ENCODE measurements around the gene YEATS2.

- PRO-cap = no peak
- RRBS, 2 experiments = no CpG with 5 or more reads among the region's 25 CpGs
These were observed 16.0 kb downstream of the SOX2 start for GRCh38 chr3:181727592-181728208.

DNA sequence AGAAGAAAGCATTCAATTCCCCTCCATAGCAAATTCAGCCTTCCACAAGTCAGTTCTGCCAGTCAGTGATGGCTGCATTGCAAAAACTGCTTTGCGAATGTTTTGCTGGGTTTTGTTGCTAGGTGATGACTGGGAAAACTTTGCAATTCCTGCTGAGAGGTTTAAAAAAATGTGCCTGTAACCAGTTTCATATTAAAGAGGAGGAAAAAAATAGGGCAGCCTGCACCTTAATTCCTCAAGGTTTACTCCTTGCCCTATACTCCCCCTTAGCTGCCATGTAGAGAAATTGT lies 225.6 kb upstream of the ATP11B start:
- PRO-cap = no peak
- RRBS, 2 experiments = no CpG with 5 or more reads among the region's 1 CpG

DNA sequence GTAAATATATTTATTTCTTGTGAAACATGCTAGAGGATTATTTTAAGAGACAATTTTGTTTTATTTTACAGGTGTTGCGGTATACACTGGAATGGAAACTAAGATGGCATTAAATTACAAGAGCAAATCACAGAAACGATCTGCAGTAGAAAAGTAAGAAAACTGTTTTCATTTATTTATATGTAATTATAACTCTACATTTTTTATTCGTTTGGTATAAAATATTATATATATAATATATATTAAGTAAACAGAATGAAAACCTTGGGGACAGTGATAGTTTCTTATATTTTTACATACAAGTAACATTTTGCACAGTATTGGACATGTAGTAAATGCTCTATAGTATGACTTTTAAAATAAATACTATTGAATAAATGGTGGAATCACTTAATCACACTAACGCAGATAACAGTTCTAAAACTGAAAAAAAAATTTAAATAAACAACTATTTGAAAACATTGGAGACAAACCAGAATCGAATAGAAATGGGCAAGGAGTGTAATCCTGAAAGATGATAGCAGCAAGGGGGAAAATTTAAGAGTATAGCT lies 55.2 kb downstream of the ATP11B start:
- PRO-cap = no peak
- RRBS, 2 experiments = no CpG with 5 or more reads among the region's 5 CpGs

GRCh38 chr3:182863928-182864326 lies 70.6 kb downstream of the ATP11B start:
- PRO-cap = no peak
- RRBS, 2 experiments = no CpG with 5 or more reads among the region's 1 CpG

DNA sequence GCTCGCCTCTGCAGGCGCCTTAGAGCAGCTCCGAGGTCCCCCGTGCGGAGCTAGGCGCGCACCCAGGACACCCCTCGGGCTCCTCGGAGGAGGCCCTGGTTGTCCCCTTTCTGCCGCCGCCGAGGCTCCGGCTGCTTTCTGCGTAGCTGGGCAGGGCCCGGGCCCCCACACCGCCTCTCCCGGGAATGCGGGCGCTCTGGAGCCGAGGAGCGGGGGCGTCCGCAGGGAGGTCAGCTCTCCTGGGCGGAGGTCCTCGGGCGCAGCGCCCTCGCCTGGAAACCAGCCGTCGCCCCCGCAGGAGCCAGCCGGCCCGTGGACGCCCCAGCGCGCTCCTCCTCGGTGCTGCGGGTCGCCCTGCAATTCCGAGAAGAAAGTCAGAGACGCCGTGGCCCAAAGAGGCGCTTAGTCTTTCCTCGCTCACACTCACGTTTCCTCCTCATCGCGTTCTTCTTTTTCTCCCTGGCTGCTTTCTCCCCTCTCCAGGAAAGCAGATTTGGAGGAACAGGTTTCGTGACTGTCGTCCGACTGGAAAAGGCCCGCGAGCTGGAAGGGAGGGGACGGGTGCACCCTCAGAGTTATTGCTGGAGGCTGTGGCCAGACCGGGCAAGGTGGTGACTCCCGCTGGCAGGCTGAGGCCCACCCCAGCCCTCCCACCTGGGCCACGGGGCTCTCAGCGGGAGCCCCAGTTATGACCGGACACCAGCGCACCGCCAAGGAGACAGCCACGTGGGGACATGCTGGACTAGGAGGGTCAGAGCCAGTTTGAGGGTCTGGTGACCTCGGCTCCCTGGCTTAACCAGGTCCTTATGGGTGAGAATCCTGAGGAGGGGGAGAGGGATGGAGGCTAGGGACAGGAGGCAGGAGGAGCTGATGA lies 16.9 kb upstream of the LAMP3 start:
- PRO-cap = no peak
- RRBS, 2 experiments = no CpG with 5 or more reads among the region's 62 CpGs

GRCh38 chr3:183210486-183210813 lies 42.6 kb upstream of the B3GNT5 start:
- PRO-cap = no peak
- RRBS, 2 experiments = no CpG with 5 or more reads among the region's 3 CpGs

GRCh38 chr3:183309225-183309741 lies 56.2 kb downstream of the B3GNT5 start:
- PRO-cap = no peak
- RRBS, 2 experiments = no CpG with 5 or more reads among the region's 5 CpGs

DNA sequence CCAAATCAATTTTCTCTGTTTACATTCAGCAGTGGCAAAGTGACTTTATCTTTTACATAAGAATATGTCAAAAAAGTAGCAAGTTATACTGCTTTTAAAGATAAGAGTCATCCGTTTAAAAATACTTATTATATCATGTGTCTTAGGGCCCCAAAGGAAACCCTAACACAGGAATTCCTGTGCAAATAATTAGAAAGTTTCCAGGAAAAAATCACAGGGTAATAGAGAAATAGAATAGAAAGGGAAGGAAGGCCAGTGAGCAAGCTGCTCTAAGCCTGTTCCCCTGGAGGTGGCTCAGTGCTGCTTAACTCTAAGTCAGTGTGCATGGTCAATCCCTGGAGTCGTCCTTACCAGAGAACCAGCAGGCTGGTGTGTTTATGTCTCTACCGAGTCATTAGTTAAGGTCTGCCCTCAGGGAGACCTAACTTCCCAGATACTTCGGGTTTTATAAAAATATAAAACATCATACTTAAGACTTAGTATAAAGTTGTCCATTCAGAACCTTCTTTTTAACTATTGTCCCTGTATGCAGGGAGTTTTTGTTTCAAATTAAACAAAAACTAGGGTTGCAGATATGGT lies 21.0 kb upstream of the MCF2L2 start:
- PRO-cap = unidirectional peak, minus-strand start at position 373 of the sequence
- RRBS, 2 experiments = no CpG with 5 or more reads among the region's 4 CpGs

- PRO-cap = no peak
- RRBS, 2 experiments = no CpG with 5 or more reads among the region's 13 CpGs
These were observed 36.7 kb downstream of the KLHL6 start for GRCh38 chr3:183518334-183519635.

DNA sequence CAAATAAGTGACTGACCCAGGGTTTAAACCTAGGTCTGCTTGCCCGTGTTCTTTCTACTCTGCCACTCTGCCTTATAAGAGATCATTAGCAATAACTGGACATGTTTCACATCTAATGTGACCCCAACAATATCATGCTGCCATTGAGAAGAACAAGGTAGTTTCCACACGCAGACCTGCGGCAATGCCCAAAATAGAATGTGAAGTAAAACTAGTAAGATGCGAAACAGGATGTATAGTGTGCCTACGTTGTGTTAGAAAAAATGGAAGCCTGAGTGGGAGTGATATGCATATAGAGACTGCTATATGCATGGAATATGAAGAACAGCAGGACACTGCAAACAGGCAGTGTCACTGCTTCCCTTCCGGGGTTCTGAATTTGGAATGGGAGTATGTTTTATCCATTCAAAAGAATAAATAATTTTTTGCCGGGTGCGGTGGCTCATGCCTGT lies 29.9 kb downstream of the KLHL6 start:
- PRO-cap = no peak
- RRBS, 2 experiments = 100% methylated on average over 1 of the region's 8 CpGs; no CpG with 5 or more reads in 1 of the 2 experiments

DNA sequence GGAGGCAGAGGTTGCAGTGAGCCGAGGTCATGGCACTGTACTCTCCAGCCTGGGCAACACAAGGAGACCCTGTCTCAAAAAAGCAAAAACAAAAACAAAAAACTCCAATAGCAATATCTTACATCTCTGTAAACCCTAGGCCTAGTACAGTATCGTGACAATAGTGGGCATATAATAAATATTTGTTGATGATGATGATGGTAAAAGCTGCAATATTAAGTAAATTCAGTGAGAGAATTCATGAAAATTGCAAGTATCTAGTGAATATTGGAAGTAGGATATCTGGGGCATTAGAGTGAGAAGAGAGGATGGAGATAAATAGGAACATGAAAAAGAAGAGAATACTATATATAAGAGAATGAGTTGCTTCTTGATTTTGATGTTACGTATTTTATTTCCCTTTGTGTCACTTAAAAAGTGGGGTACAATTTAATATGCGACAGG lies 12.5 kb downstream of the KLHL24 start:
- PRO-cap = no peak
- RRBS, 2 experiments = no CpG with 5 or more reads among the region's 4 CpGs

GRCh38 chr3:183697748-183698792 lies at the start of gene YEATS2:
Gene YEATS2, plus strand, starts transcription at chr3:183697797.
- PRO-cap = bidirectional peak, plus-strand start at chr3:183697810, minus-strand start at chr3:183697678; bidirectional peak, plus-strand start at chr3:183698121, minus-strand start at chr3:183698054; bidirectional peak, plus-strand start at chr3:183698476, minus-strand start at chr3:183698516; unidirectional peak, minus-strand start at chr3:183698574
- RRBS, 2 experiments = 2% methylated on average over 20 to 23 of the region's 92 CpGs

DNA sequence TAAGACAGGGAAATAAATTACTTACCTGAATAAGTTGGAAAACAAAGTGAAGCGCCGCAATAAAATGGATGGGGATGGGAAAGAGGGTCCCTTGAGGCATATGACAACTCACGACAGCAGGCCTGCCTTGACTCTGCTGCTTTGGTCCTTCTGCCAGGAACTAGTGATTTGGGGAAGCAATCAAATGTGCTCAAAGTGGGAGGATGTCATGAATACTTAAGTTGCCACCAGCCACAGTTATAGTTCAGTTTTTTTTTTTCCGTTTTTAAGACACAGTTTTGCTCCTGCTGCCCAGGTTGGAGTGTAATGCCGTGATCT lies 4.6 kb downstream of the PARL start:
- PRO-cap = no peak
- RRBS, 2 experiments = no CpG with 5 or more reads among the region's 5 CpGs

- PRO-cap = no peak
- RRBS, 2 experiments = no CpG with 5 or more reads among the region's 5 CpGs
These were observed 1.7 kb downstream of the PARL start for GRCh38 chr3:183883087-183883361.

GRCh38 chr3:183892769-183893169 lies 8.1 kb upstream of the PARL start:
- PRO-cap = no peak
- RRBS, 2 experiments = no CpG with 5 or more reads among the region's 6 CpGs

- PRO-cap = no peak
- RRBS, 2 experiments = no CpG with 5 or more reads among the region's 5 CpGs
These were observed 56.4 kb downstream of the ABCC5 start for GRCh38 chr3:183961183-183961793.

DNA sequence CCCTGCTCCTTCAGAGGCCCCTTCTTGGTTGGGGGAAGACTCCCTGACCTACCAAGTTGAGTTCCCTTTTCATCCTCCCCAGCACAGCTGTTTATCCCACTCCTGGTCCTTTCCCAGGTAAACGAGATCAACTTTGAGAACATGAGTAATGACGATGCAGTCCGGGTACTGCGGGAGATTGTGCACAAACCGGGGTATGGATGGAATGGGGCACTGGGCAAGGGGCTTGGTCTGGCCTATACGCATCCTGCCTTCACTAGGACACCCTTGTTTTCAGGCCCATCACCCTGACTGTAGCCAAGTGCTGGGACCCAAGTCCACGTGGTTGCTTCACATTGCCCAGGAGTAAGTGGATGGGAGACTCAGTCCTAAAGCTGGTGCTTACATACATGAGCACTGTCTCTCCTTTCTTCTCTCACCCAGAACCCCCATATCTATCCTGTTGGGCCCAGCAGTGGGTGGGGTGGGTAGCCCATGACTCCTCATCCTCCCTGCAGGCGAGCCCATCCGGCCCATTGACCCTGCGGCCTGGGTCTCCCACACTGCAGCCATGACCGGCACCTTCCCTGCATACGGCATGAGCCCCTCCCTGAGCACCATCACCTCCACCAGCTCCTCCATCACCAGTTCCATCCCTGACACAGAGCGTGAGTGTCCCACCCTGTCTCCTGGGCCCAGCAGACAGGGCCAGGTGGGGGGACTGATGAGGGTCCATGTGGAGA lies 8.2 kb upstream of the AP2M1 start:
- PRO-cap = no peak
- RRBS, 2 experiments = 91 to 96% methylated on average over 3 of the region's 13 CpGs

DNA sequence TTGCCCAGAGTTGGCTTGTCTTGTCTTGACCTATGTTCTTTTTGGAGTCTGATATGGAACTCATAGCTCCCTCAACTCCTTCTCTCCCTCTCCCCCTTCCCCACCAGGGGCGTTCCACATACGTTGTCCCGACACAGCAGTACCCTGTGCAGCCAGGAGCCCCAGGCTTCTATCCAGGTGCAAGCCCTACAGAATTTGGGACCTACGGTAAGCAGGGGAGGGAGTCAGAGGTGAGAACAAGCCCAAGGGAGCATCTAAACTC lies 3.1 kb downstream of the EIF4G1 start:
- PRO-cap = no peak
- RRBS, 2 experiments = no CpG with 5 or more reads among the region's 4 CpGs

GRCh38 chr3:184336633-184337288 lies 639 bp upstream of the FAM131A start:
- PRO-cap = no peak
- RRBS, 2 experiments = 57 to 68% methylated on average over 4 of the region's 12 CpGs

GRCh38 chr3:184381168-184381981 lies 1.5 kb downstream of the CHRD start:
- PRO-cap = no peak
- RRBS, 2 experiments = 92 to 94% methylated on average over 8 of the region's 57 CpGs